ENCODE data around the genes NPPA and NPPB.

DNA sequence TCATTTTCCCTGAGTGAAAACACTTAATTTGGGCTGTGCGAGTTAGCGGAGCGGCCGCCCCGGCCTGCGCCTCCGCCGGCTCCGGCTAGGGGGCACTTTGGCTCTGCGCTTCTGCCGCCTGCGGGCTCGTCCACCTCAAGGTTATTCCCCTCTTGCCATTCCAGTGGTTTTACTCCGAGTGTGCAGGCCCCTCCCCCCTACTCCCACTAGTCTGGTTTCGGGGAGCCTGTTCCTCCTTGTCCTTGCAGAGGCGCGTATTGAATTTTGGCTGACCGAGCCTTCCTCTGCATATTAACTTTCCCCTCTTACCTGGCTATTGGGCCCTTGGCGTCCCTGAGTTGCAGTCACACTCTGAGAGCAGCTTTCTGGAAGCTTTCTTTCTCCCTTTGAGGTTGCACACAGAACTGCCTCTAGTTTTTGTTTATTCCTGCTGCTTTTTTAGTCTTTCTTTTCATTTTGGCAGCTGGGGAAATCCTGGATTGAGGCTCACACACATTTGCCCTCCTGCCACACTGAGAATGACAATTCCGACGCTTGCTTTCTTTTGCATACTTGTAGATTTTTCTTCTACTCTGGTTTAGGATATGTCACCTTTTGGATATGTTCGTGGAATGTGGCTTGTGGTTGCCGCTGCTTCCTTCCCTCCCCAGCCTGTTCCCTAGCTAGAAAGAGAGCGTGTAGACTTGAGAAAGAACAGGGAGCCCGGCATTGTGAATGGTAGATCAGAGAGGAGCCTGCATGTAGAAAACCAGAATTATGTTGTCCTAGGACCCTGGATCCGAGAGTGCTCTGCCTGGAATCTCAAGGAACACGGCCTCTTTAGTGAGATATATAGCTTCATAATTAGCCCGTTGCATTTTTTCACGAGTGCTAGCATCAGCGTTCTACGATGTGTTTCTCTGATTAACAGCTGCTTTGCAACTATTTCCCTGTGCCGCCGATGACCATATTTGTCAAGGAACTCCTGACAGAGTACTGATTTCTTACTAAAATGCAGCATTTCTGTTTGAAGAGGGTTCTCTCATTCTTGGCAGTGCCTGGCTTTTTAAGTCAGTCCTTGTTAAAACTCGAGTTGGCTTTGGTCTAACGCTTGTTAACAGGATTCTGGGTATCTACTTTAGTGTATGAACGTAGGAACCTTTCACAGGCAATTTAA, 56.0 kb downstream of the PEX14 start:
- PRO-cap: no peak
- RAMPAGE, long total RNA, 4 experiments: no peak in any of the 4 experiments

DNA sequence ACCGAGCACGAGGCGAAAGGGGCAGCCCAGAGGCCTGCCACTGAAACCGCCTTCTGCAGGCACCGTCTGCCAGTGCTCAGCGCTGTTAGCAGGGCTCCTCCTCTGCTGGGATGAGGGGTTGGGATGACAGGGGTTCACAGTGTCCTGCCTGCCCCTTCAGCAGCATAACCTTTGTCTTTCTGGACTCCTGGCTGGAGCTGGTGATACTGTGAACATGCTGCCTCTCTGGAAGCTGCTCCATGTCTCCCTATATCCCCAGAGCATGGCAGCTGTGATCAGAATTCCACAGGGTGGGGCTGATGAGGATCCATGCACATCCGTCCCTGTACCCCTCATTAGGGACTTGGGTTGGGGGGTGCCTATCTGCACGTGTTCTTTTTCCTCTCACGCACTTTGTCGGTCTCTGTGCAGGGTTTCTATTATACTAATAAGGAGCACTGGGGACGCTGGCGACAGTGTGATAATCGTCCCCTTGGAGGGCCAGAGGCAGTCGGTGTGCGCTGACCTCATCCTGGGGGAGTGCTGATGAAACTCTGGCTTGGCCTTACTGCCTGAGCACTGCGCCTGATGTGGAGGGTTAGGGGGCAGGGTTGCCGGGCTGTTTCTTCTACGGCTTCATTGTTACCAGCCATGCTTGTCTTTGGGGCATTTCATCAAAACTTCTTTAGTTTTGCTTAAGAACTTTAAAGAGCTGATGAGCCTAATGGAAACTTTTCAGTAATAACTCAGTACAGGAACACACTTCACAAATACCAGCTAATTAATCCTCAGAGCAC, 81.5 kb downstream of the PEX14 start:
- PRO-cap: no peak
- RAMPAGE, long total RNA, 4 experiments: no peak in any of the 4 experiments

DNA sequence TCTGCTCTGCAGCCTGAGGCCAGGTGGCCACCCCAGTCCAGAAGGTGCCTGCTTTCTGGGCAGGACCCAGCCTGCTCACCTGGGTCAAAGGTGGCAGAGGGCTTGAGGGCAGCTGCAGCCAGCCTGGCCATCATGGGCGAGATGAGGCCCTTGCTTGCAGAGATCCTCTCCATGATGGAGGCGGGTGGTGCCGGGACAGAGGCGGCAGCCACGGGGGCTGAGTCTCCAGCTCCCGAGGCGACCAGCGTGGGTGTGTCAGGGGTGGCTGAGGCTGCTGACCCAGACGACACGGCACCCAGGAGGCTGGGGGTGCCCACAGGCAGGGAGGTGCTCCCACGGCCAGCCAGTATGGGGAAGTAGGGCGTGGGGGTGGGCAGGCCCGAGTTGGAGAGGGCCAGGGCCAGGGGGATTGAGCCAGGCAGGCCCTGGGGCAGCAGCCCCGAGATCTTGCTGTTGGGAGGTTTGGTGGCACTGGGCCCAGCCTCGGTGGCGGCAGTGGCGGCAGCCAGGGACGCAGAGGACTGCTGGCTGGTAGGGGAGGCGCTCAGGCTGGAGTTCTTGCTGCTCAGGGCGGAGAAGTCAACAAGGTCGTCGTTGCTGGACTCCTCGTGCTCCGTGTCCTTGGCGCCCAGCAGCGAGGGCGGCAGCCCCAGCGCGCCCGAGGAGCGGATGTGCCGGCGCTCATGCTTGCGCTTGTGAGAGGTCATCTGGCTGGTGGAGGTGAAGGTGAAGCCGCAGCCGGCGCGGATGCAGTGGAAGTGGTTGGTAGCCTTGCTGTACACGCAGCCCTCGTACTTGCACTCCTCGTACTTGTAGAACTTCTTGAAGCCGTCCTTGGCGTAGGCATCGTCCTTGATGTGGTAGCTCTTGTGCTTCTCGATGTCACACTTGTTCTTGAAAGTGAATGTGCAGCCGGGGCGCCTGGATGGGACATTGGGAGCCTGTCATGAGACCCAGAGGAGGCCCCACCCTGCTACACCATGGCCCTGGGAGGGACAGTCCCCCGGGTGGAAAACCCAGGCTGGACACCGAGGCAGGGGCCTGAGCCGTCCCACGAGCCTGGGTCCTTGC, 142.8 kb downstream of the CASZ1 start:
- PRO-cap: no peak
- RAMPAGE, long total RNA, 4 experiments: no peak in any of the 4 experiments

GRCh38 chr1:10654772-10655085, 141.7 kb downstream of the CASZ1 start:
- PRO-cap: no peak
- RAMPAGE, long total RNA, 4 experiments: no peak in any of the 4 experiments

DNA sequence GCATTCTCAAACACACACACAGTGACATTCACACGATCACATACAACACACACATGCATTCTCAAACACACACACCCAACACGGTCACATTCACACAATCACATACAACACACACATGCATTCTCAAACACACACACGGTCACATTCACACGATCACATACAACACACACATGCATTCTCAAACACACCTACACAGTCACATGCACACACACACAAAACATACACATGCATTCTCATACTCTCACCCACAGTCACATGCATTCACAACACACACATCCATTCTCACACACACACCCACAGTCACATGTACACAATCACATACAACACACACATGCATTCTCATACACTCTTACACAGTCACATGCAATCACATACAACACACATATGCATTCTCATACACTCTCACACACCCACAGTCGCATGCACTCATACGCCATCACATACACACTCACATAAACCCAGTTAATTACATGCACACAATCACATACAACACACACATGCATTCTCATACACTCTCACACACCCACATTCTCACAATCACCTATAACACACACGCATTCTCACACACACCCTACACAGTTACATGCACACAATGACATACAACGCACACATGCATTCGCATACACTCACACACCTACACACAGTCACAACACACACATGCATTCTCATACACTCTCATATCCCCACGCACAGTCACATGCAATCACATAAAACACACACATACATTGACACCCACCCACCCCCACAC, 134.8 kb downstream of the CASZ1 start:
- PRO-cap: no peak
- RAMPAGE, long total RNA, 4 experiments: no peak in any of the 4 experiments

- PRO-cap: no peak
- RAMPAGE, long total RNA, 4 experiments: no peak in any of the 4 experiments
These were observed 130.6 kb downstream of the CASZ1 start for GRCh38 chr1:10665764-10666361.

- PRO-cap: no peak
- RAMPAGE, long total RNA, 4 experiments: no peak in any of the 4 experiments
These were observed 128.3 kb downstream of the CASZ1 start for GRCh38 chr1:10668010-10668770.

DNA sequence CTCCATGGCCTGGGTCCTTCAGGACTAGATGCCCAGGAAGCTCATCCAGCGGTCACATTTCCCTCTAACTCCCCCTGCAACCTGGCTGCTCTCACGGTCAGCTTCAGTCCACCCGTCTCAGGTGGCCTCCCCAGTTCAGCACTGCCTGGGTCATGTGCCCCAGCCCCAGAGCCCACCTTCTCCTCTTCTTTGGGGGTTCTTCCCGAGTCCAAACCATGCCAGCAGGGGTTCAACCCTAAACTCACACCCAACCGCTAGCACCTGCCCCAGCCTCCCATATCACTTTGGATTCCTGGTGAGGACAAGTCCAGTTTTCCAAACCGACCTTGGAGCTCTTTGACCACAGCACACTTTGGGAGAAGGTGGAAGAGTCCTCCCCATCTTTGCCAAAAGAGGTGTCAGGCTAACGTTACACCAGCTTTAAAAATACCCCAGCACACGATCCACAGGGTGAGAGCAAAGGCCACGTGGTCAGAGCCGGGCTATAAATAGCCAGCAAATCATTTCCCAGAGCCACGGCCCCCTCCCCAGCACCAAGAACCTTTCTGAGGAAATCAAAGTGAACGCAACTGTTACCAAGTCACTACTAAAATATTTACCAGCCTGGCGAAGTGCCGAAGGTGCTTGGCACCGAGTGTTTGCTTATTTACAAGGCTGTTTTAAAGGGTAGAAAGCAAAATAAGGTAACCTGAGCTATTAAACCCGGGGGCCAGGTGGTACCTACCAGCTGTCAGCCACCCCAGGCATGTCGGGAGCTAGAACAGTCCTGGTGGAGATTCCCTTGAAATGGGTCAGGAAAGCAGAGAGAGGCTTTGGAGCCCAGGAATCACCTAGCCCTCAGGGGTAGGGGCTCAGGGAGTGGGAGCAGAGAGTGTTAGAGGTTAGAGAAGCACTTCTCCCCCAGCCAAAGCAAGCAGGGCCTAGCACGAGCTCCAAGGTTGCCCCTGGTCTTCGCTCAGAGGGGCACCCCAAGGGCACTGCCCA, 72.4 kb downstream of the CASZ1 start:
- PRO-cap: no peak
- RAMPAGE, long total RNA, 4 experiments: no peak in any of the 4 experiments

- PRO-cap: no peak
- RAMPAGE, long total RNA, 4 experiments: no peak in any of the 4 experiments
These were observed 3.2 kb downstream of the CASZ1 start for GRCh38 chr1:10793085-10793901.

DNA sequence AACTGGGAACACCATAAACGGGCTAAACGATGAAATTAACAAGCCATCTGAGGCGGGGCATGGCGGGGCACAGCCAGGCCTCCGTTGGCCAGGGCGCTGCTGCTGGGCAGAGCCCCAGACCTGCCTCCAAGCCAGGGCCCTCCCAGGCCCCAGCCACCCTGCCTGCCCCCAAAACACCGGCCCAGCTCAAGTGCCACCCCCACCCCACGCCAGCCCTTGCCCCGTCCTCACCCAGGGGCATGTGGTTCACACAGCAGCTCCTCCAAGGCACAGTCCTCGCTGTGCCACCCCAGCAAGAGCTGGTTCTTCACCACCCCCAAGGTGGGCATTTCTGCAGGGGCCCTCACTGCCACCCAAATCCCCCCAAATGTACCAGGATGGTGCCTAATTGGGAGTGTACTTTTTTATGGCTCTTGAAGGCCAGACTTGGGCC, 60.0 kb upstream of the CASZ1 start:
- PRO-cap: no peak
- RAMPAGE, long total RNA, 4 experiments: no peak in any of the 4 experiments

DNA sequence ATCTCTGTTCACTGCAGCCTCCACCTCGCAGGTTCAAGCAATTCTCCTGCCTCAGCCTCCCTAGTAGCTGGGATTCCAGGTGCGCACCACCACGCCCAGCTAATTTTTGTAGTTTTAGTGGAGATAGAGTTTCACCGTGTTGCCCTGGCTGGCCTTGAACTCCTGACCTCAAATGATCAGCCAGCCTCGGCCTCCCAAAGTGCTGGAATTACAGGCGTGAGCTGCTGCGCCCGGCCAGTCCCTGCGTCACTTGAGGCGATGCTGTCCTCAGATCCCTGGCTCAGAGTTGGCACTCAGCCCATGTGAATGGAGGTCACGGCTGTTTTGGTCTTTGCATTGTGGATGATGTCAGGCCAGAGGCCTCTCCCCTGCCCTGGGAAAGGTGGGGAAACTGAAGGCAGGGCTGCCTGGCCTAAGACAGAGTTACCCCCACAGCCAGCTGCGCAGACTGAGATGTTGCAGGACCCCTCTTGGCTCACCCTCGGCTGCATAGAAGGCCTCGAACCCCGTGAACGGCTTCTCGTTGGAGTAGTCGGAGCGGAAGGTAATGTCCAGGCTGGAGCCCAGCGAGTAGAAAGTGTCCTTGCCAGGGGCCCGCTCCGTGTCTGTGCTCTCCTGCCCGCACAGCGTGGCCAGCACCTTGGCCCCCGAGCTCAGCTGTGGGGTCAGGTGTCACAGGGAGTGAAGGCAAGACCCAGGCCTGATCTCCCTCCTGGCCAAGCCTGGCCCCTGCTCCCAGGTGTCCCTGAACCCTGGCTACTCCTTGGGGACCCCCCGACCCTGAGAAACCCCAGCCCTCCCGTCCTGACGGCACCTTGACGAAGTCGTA, 748 bp downstream of the MASP2 start:
- PRO-cap: no peak
- RAMPAGE, long total RNA, 4 experiments: no peak in any of the 4 experiments

GRCh38 chr1:11071544-11071915, 11.7 kb upstream of the SRM start:
- PRO-cap: no peak
- RAMPAGE, long total RNA, 4 experiments: no peak in any of the 4 experiments

- PRO-cap: no peak
- RAMPAGE, long total RNA, 4 experiments: no peak in any of the 4 experiments
These were observed 22.0 kb upstream of the DISP3 start for GRCh38 chr1:11456937-11457409.

- PRO-cap: unidirectional peak, minus-strand start at chr1:11681489
- RAMPAGE, long total RNA, 4 experiments: no peak in any of the 4 experiments
These were observed 607 bp upstream of the MAD2L2 start for GRCh38 chr1:11681394-11682116.

GRCh38 chr1:11794930-11796190, 10.4 kb downstream of the MTHFR start:
- PRO-cap: no peak
- RAMPAGE, long total RNA, 4 experiments: no peak in any of the 4 experiments

DNA sequence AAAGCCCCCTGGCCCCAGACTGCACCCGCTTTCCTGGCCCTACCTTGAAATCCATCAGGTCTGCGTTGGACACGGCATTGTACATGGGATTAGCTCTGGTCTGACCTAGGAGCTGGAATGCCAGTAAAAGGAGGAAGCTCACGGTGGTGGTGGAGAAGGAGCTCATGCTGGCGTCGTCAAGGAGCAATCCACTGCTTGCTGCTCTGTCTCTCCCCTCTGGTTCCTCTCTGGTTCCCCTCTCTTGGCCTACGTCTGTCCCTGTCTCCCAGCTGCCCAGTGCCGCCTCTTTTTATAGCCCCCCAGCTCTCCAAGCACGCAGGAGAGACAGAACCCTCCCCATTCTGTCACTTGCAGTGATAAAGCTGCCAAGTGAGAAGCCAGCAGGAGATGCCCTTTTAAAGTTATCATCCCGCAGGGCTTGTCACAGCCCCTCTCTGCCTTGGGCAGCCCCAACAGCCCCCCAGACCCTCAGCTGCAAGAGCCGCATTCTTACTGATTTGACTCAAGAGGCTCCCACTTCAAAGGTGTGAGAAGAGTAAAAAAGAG, at the start of gene NPPA:
TSS of gene NPPA (minus strand) at position 265 of the 546 bp plus-strand sequence.
- PRO-cap: no peak
- RAMPAGE, long total RNA, 4 experiments: no peak in any of the 4 experiments

GRCh38 chr1:11858664-11859314, at the start of gene NPPB:
Gene NPPB, minus strand, starts transcription at chr1:11858945.
- PRO-cap: no peak
- RAMPAGE, long total RNA, 4 experiments: no peak in any of the 4 experiments

DNA sequence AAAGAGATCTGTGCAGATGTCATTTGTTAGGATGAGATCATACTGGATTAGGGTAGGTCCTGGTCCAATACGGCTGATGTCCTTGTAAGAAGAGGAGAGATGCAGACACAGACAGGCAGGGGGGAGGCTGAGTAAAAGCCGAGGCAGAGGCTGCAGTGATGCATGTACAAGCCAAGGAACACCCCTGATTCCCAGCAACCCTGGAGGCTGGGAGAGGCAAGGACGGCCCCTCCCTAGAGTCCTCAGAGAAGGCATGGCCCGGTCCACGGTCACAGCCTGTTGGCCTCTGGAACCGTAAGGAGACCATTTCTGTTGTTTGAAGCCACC, 15.9 kb upstream of the NPPB start:
- PRO-cap: no peak
- RAMPAGE, long total RNA, 4 experiments: no peak in any of the 4 experiments

DNA sequence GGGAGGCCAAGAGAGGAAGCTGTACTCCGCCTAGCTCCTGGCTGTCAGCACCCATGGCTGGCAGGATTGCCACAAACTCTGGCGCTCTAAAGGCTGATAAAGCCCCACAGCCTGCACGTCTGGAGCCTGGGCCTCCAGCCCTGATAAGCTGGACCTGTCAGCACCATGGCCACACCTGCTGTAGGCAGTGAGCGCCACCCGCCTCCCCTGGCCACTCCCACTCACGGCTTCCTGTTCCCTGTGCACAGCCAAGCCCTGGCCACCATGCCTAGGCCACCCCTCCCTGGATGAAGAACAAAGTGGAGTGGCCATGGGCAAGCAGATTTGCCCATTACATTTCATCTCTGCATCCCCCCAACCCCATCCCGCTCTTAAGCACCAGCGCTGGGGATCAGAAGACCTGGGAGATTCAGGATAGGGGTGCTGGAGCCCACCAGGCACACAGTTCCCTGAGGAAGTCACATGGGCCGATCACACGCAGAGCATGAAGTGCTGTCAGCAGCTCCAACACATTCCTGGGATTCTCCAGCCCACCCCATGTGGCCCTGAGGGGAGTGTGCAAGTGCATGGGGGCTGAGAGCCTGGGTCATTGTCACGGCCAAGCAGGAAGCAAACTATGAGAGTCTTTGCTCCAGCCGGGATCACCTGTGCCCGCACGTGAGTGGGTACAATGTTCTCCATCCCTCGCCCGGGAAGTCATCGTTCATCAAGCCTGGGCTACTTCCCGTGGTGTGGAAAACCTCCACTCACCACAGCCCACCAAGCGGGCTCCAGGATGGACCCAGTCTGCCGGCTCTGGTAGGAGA, 24.4 kb upstream of the NPPB start:
- PRO-cap: no peak
- RAMPAGE, long total RNA, 4 experiments: no peak in any of the 4 experiments

DNA sequence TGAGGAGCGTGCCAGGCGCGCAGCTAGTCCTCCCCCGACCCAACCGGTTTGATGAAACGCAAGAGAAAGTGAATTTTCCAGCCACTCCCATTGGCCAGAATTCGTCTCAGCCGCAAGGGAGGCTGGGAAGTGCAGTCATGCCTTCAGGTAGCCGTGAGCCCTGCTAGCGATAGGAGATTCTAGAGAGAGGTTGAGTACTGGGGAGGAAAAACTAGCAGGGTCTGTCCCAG, 17.4 kb downstream of the KIAA2013 start:
- PRO-cap: bidirectional peak, plus-strand start at position 134 of the sequence, minus-strand start at position 50 of the sequence
- RAMPAGE, long total RNA, 4 experiments: no peak in any of the 4 experiments